HCT116 (cell line): ENCODE data around the genes CMKLR1, ISCU and SELPLG.

- RRBS = no CpG with 5 or more reads among the region's 4 CpGs
These were observed 2.5 kb downstream of the POLR3B start for GRCh38 chr12:106360058-106360436.

DNA sequence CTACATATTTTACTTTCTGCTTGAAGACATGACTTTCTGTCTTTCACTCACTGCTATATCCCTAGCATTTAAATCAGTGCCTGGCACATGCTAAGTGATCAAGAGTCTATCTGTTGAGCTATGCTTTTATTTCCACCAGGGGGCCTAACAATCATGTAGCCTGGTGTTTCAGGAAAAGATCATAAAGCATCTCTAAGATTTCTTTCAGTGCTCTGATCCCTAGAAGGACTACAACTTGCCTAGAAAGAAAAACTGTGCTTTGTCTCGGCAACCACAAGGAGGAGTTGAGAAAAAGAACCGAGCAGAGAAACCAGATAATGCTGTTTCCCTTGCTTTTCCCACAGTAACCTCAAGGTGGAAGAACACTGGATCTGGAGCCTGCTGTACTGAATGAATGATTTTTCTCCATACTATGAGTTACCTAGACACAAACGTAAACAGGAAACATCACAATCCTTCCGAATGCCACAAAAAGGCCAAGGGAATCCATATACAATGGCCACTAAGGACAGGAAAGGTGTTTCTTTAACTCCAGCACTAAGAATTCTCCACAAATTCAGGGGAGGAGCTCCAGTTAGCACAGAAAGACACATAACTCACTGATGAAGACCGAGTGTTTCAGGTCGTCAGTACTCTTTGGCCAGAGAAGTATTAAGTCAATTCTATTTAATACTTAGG is 1.2 kb downstream of the CRY1 start:
- RRBS = no CpG with 5 or more reads among the region's 6 CpGs

GRCh38 chr12:107386341-107386848 is 68.2 kb downstream of the ABTB3 start:
- RRBS = no CpG with 5 or more reads among the region's 4 CpGs

DNA sequence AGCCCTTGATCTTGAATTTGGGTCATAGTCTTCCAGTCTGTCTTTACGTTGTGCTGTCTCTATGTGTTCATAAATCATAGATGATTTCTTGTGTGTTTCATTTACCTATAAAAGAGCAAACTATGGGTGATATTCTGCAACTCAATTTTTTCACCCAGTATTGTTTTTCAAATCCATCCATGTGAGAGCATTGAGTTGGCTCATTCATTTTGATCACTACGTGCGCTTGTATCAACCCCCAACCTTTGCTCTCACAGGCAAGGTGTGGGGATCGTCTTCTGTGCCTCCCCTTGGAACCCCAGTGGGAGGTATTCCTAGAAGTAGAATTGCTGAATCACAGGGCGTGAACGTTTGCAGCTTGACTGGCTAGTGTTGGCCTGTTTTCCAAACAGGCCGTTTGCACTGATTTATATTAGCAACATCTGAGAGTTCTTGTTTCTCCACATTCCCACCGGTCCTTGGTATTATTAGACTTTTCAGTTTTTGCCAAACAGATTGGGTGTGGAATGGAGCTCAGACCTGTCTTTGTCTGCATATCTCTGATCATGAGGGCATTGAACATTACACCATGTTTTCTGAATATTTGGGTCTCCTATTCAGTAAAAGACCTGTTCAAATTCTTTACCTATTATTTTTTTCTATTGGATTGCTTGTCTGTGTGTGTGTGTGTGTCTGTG is 78.7 kb downstream of the ABTB3 start:
- RRBS = no CpG with 5 or more reads among the region's 8 CpGs

DNA sequence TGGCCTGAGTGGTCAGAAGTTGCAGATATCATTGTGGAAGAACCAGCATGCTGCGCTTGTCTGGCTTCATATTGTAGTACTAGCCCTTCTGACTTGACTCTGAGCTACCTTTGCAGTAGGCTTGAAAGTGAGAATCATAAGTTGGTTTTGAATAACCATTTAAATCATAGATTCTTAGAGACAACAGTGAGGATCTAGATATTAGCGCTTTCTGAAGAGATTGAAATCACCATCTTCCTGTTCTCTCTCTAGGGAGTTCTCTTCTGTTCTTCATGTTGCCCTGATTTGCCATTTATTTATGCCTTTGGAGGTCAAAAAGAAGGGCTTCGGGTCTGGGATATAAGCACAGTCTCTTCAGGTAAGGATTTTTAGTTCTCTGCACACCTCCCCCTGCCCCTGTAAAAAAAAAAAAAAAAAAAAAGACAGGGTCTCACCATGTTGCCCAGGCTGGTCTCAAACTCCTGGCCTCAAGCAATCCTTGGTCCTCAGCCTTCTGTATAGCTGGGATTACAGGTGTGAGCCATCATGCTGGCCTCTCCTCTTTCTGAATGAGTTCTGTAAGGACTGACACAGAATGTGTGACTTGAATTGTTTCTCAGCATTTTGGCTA is 24.7 kb downstream of the PWP1 start:
- RRBS = no CpG with 5 or more reads among the region's 3 CpGs

DNA sequence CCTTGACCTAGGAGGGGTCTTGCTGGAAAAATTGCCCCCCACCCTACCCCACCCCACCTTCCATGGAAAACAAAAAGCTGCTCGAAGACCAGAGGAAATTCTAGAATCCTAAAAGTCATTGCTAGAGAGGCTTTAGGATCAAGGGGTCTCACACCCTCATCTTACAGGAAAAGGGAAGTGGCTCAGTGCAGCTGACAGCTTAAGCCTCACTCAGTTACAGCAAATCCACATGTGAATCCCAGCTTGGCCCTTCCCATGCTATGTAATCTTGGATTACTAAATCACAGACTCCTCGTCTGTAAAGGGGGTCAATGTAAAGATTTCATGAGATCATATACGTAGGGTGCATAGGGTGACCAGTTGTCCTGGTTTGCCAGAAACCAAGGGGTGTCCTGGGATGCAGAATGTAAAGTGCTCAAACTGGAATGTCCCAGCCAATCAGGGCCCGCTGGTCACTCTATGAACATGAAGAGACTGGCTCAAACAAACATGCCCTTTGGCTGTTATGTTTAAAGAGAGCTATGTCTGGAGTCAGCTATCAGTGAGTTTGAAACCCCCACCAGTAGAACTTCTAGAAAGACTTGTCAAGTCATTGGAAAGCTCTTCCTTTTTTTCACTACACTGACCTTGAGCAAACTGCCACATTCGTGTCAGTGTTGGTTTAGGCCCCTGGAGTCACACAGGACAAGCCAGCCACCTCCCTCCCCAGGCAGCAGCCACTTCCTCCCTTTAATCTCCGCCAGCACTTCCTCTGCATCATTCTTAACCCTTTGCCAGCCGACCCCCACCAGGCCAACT is 25.7 kb downstream of the CMKLR1 start:
- RRBS = no CpG with 5 or more reads among the region's 7 CpGs

DNA sequence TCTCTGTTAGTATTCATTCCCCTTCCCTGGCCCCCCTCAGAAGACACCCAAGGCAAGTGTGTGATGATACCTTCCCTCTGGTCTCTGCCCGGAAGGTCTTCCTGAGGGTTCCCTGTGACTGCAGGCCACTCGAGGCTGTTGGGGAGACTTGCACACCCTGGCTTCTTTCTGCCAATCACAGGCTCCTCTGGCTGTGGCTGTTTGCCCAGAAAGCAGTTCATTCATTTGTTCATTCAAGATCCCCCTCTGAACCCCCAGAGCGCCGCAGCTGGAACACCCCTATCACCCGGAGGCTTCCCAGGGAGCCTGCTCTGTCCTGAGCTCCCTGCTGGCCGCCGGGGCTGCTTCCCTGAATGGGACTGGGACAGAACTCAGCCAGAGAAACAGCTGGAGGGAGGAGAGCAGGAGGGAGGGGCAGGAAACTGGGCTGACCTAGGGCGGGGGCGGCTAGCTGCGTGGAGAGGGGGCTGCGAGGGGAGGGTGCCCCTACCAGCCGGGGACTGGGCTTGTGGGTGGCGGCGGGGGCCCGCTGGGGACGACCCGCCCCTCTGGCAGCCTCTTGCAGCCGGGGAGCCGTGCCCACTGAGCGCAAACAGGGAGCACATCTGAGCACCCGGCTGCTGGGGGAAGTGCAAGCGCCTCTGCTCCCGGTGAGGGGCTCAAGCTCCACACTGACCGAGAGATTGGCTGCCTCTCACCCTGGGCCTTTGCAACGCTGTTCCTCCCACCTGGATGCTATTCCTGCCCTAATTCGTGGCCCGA is at the start of gene CMKLR1:
Gene CMKLR1 (minus strand): TSS at position 355 of the 762 bp plus-strand sequence.
- RRBS = 70% methylated on average over 13 of the region's 27 CpGs

DNA sequence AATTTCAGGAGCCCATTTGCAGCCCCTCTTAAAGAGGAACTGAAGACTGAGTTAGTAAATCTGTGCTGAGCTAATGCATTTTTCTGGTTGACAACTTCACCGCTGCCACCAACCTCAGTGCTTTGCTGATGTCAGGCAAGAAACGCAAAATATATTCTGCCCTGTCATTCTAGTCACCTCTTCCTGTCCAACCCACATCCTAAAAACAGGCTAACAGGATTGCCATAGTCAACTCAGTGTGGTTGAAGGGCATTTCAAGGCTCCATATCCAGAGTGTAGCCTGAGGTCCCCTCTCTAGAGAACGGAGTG is 59.3 kb upstream of the FICD start:
- RRBS = no CpG with 5 or more reads among the region's 3 CpGs

GRCh38 chr12:108561747-108562782 is at the start of gene ISCU:
Gene ISCU, plus strand, starts transcription at chr12:108562596.
- RRBS = 3% methylated on average over 10 of the region's 70 CpGs

GRCh38 chr12:108616799-108617826 is 16.6 kb downstream of the SELPLG start:
- RRBS = no CpG with 5 or more reads among the region's 16 CpGs

DNA sequence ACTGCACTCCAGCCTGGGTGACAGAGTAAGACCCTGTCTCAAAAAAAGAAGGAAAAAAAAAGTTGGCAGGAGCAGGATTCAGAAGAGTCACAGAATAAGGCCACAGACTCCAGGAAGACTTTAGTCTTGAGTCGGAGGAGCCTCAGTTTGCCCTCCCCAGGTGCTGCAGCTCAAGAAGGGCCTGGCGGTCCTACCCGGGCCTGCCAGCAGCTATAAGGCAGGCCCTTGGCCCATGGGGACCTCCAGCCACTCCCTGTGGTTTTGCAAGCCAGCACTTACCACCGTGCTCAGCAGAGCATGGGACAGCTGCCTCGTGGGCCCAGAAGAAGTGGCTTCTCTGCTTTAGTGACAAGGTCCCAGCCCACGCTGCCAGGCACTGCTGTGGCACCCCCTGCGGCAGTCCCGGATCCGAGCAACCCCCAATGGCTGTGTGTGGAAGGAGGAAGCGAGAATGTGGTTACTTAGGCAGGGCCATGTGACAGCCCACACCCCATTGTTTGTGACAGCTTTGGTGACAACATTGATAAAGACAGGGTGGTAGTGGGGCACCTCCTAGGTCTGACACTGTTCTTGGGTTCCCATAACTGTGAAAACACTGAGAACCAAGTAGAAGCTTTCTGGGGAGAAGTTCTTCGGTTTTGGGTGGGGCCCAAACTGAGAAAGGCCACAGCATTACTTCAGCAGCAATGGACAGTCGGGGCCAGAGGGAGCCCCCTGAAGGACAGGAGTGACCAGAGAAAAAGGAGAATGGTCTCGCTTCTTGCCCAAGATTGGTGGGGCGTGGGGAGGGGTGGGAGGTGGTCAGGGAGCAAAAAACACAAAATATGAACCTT is at the start of gene SELPLG:
Gene SELPLG (minus strand): TSS at position 434 of the 833 bp plus-strand sequence.
- RRBS = no CpG with 5 or more reads among the region's 14 CpGs

- RRBS = no CpG with 5 or more reads among the region's 7 CpGs
These were observed 31.0 kb upstream of the SELPLG start for GRCh38 chr12:108664220-108665572.

GRCh38 chr12:108665583-108666249 is 32.0 kb upstream of the SELPLG start:
- RRBS = no CpG with 5 or more reads among the region's 6 CpGs

DNA sequence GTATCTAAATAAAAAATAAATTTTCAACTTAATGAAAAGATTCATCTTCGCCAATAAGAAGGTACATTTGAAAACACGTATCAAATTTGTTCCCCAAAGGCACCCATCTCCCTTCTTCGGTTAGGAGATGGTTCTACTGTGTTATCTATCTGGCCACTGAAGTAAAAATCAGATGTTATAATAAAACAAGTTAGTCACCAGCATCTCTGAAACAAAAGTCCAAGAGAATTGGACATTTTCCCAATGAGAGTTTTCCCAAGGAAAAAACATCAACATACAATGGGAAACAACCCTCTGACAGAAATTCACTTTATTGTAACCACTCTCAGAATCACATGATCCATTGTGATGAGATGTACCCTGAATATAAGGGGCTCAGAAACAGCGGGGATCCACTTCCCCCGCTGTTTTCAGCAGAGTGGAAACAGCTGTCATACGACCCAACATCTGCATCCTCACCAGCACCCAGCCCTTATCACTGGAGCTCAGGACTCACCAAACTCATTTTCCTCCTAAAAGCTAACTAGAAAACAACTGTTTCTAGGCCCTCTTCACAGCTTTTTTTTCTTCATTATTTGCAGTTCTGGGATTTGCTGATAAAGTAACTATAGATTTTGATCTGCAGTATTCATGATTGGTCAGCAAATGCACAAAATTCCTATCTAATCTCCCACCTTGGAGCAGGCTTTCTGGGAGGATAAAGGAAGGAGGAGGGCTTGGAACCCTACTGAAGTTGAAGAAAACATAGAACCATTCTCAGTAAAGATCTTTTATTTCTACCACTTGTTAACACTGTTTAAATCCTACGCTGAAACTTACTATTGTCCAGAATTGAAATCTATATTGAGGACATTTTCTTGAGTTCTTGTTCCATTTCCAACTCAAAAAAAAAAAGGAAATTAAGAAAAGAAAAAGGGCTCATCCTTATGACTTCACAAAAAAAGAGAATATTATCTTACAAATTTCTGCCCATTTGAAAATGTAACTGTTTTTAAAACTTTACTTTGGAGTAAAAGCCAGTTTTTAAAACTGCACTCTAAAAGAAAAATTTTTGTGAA is 31.2 kb downstream of the CORO1C start:
- RRBS = no CpG with 5 or more reads among the region's 7 CpGs

- RRBS = no CpG with 5 or more reads among the region's 7 CpGs
These were observed 50.4 kb downstream of the SSH1 start for GRCh38 chr12:108806951-108807370.

DNA sequence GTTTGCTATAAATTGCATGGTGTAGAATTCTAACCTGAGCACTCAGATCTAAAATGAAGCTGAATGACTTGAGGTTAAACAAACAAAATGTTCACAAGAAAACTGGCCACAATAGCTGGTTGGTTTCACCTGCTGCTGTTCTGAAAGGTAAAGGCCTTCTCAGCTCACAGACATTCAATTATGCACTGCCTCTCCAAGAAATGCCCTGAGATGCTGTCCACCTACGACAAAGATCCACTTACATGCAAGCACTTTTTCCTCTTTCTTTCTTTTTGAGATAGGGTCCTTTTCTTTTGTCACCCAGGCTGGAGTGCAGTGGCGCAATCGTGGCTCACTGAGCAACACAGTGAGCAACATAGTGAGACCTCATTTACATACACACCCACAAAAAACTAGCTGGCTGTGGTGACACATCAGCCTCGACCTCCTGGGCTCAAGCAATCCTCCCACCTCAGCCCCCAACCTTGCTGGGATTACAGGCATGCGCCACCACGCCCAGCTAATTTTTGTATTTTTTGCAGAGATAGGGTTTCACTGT is 35.5 kb downstream of the SSH1 start:
- RRBS = no CpG with 5 or more reads among the region's 6 CpGs

GRCh38 chr12:108966568-108966782 is 54.4 kb downstream of the SVOP start:
- RRBS = no CpG with 5 or more reads among the region's 2 CpGs

- RRBS = no CpG with 5 or more reads among the region's 20 CpGs
These were observed 17.5 kb downstream of the USP30 start for GRCh38 chr12:109069443-109070675.

GRCh38 chr12:109136909-109137478 is 20.6 kb downstream of the ACACB start:
- RRBS = no CpG with 5 or more reads among the region's 2 CpGs

DNA sequence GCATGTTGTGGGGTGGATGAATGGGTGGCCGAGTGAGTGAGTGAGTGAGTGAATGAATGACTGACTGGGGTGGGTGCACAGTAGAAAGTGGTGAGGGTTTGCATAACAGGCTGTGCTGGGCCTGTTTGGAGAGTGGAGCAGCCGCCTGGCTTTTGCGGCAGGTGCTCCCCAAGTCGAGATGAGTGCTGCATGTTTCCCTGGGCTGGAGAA is 86.9 kb downstream of the FOXN4 start:
- RRBS = no CpG with 5 or more reads among the region's 4 CpGs